Subcutaneous preadipocyte (primary cell): ENCODE measurements around the gene RTEL1.

DNA sequence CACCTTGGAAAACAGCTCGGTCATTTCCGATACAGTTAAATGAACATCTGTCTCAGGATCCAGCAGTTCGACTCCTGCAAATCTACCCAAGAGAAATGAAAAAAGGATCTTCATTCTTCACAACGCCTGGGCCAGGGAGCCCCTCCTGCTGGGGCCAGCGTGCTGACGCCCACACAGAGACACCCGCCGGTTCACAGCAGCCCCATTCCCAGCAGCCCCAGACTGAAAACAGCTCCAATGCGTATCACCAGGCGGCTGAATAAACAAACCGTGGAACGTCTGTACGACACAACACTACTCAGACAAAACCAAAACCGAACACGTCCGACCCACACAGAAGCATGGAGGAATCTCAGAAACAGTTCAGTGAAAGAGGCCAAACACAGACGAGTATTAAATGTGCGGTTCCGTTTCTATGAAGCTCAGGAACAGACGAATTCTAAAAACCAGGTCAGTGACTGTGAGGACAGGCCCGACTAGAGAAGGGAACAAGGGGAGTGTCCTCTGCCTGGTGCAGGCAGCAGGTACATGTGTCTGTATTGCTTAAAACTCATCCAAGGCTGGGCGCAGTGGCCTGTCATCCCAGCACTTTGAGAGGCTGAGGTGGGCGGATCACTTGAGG lies 9.0 kb upstream of the HELZ2 start:
- CAGE, long polyA plus RNA, result no peak

GRCh38 chr20:63588074-63588648 lies 14.1 kb upstream of the HELZ2 start:
- CAGE, long polyA plus RNA, result no peak

DNA sequence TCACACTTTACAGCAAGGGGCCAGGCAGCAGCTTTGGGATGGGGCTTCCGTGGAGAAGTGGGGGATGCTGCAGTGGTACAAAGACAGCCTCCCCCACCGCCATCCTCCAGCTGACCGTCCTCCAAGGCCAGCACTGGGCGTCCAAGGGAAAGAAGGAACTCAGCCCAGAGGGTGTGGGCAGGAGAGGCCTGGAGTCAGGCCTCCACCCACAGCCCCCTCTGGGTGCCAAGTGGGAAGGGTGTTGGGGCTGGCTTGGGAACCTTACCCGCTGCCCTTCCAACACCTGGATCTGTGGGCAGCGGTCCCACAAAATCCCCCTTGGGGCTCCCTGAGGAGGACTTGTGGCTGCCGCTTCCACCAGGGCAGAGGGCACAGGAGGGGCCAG lies 13.1 kb downstream of the STMN3 start:
- CAGE, long polyA plus RNA, result no peak

GRCh38 chr20:63658080-63659291 lies at the start of gene RTEL1:
Gene RTEL1, plus strand, starts transcription at chr20:63658312.
- CAGE, long polyA plus RNA, result no peak

GRCh38 chr20:63659292-63659677 lies 1.2 kb downstream of the RTEL1 start:
- CAGE, long polyA plus RNA, result no peak

- CAGE, long polyA plus RNA, result no peak
These were observed 1.7 kb downstream of the TNFRSF6B start for GRCh38 chr20:63697996-63698760.

- CAGE, long polyA plus RNA, result no peak
These were observed 8.1 kb upstream of the LIME1 start for GRCh38 chr20:63728284-63728907.

GRCh38 chr20:63807769-63808158 lies 23.3 kb downstream of the ZBTB46 start:
- CAGE, long polyA plus RNA, result no peak

DNA sequence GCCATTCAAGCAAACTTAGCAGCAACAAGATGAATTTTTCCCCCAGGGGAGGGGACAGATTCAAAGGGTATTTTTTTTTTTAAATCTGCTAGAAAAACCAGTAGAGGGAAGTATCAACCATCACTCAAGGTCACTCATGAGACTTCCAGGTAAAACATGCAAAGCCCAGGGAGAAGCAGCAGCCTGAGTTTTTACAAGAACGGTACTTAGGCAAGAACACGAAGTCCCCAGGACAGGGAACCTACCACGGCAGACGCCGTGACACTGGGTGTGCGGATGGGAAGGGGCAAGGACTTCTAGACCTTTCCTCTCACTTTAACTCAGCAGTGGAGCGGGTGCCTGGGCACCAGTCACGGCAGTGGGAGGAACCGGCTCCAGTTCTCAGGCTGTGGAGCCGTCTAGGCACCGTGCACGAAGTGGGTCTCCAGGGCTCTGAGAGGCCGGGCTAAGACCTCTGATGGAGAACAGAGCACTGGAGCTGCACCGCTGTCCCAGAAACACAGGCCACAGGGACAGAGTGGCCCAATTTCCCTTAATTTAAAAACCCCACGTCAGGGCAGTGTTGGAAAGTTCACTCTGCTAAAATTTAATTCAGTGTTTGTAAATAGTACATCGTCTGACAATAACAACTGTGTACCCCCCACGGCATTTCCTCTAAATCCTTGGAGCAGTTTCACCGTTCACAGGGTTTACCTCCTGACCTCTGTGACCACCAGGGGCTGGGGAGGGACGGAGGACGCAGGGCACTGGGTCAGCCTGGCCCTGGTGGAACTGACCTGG lies 2.4 kb downstream of the ZBTB46 start:
- CAGE, long polyA plus RNA, result no peak

DNA sequence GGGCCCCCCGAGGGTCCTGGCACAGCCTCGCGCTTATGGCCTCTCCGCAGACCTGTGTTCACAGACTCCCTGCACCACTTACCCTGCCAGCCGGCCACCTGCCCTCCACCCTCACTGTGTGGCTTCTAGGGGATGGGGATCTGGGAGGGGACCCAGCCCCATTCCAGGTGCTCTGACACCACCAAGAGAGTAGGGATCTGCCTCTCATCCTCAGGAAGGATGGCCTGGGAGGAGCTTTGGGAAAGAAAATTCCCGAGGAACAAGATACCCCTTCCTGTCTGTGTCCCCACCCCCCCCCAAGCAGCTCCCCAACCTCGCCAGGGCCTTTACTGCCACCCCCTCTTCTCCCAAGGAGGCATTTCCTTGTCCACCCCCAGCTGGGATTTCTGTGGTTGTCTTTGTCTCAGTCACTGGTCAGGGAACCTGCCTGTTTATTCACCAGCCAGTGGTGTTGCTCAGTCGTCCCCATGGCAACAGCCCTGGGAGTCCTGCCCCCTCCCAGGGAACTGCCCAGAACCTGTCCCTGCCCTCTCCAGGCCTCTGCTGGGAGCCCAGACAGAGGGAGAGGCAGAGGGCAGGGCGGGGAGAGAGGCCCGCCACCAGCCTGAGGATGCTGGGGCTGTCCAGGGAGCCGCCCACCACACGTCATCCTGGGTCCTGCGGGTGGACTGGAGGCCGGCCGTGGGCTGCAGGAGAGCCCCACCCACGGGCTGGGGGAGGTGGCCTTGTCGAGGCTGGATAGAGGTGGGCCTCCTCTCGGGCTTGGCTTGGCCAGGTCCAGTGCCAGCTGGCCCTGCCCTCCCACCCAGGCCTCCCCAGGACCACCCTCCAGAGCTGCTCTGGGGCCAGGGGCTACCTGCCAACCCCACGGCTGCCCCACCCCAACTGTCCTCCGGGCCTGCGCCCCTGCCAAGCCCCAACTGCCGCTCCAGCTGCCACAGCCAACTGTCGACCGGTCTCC lies 3.9 kb upstream of the ZBTB46 start:
- CAGE, long polyA plus RNA, result no peak

DNA sequence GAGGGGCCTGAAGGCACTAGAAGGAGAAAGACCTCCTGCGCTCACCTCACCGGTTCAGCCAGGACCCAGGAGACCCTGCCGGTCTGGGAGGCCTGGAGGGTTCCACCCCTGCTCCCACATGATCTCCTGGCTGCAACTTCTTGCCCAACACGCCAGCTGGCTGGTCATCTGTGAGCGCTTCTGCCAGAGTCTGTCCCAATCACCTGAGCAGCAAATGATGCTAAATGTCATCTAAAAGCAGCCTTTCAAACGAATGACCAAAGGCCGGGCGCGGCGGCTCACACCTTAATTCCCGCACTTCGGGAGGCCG lies 12.8 kb upstream of the ABHD16B start:
- CAGE, long polyA plus RNA, result no peak

DNA sequence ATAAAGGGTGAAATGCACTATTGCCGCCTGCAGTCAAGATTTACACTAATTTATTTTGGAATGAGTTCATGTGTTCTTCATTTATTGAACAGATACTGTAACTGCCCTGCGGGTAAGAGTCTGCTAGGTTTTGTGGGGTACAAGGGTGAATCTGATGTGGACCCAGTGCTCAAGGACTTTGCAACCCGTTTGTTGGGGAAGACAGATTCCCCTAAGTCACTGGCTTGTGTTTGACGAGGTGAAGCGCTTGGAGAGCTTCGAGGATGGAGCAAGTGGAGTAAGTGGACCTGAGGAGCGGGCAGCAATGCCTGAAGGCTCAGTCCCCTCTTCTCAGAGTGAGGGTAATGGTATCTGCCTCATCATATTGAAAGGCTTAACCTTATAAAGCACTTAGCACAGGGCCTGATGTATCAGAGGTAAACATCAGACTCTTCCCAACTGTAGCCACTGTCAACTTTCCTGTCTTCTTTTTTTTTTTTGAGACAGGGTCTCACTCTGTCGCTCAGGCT lies 2.4 kb upstream of the DNAJC5 start:
- CAGE, long polyA plus RNA, result no peak

- CAGE, long polyA plus RNA, result no peak
These were observed 3.0 kb downstream of the DNAJC5 start for GRCh38 chr20:63897807-63898466.

DNA sequence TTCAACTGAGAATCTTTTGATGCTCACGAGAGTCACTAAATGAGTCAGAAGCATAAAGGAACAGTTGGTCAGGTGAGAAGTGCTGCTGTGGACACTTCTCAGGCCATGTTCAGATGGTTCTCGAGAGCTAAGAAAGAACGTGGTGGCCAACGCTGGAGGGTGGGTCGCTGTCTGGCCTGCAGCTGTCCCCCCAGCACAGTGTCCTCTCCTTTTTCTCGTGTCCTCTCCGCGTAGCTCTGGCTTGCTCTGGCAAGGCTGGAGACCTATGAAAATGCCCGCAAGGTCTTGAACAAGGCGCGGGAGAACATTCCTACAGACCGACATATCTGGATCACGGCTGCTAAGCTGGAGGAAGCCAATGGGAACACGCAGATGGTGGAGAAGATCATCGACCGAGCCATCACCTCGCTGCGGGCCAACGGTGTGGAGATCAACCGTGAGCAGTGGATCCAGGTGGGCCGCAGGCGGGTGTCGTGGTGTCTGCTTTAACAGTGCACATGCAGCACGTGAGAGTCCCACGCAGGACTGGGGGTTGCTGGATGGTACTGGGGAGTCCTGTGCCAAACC lies 24.8 kb upstream of the C20orf204 start:
- CAGE, long polyA plus RNA, result no peak

DNA sequence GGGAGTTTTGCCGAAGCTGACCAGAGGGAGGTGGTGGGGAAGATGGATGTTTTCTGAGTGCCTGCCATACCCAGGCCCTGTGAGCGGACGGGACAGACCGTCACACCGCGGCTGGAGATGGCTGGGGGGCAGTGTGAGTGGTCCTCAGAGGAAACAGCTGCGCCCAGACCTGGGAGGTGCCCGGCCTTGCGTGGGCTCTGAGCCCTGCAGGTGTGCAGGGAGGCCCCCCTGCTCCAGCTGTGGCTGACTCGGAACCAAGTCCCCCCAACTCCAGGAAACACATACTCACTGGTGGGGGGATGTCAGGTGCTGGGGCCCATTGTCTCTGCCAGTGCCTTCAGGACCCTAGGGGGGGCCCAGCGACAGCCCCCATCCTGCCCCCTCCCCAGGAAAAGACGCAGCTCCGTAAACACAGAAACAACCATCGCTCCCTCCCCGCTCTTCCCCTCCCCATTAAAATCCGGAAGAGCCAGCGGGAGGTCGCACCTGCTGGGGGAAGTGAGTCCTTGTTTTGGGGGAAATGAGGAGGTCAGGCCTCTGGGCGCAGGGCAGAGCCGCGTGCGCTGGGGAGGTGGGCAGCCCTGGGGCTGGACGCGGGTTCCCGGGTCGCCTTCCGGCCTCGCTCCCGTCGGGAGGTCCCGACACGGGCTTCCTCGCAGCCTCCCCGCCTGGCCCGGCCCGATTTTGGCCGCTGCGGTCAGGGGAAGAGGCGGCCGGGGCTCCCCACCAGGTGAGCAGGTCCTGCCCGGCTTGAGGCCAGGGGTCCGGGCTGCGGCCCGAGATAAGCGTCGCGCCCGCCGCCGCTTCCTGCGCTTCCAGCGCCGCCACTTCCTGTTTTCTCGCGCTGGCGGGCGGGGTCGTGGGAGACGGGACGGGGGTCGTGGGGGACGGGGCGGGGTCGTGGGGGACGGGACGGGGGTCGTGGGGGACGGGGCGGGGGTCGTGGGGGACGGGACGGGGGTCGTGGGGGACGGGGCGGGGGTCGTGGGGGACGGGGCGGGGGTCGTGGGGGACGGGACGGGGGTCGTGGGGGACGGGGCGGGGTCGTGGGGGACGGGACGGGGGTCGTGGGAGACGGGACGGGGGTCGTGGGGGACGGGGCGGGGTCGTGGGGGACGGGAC lies 6.3 kb downstream of the C20orf204 start:
- CAGE, long polyA plus RNA, result no peak

DNA sequence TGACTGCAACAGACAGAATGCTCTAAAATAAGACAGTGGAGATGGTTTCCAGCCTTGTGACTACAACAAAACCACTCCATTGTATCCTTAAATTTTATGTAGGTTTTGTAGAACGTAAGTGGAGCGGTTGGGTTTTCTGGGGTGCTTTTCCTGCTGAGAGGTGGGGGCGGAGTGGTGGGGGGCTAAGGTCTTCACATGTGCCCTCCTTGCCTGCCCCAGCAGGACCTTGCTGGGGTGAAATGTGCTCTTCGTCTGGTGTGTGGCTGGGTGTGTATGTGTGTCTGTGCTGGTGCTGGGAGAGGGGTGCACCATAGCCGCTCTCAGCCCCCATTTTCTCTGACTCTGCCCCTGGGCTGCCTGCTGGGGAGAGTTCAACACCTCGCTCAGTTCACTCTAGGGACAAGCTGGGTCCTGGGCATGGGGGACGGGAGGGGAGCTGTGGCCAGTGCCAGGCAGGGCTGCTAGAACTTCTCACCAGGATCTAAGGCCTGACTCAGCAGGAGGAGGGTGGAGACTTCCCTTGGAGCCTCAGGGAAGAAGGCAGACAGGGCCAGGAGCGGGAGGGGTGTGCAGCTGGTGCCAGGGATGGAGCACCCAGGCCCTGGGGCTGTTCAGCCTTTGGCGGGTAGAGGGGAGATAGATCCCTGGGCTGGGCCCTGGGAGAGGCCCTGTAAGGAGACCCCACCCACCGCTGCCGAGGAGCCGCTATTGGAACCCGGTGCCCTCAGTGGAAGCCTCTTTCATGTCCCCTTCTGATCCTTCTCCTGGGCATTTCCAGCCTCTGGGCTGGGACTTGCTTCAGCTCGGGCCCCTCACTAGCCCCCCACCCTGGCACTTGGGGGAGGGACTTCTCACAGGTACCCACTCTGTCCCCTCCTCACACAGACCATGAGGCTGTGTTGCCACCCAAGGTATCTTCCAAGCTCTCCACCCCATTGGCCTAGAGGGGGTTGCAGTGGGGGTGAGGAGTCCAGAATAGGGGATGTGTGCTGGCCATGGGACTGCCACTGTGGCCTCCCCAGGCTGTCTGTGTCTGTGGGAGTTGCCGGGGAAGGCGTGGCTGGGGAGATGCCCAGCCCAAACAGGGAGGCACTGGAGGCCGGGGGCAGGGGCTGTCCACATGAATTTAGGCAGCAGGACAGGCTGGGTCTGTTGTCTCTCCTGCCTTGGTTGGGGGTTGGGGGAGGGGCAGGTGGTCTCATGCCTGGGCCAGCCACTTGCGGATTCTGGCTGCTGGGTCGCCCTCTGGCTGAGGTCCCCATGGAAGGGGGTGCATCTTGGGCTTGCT lies 4.6 kb downstream of the SOX18 start:
- CAGE, long polyA plus RNA, result no peak

GRCh38 chr20:64047259-64048442 lies 1.8 kb downstream of the SOX18 start:
- CAGE, long polyA plus RNA, result no peak

DNA sequence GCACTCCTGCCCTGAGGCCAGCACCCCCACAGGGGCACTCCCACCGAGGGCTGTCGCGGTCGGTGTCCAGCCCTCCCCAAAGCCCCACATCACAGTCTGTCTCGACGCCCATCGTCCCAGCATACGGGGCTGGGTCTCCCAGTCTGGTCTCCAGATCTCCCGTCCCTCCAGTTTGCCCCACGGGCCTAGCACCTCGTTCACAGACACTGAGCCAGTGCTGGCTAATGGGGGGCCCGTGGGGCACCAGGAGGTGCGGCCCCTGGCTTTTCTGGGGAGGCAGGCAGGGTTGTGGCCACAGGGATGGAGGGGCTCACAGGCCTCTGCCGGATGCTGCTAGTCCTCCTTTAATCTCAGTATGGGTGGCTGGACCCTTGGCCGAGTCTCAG lies 1.5 kb upstream of the SOX18 start:
- CAGE, long polyA plus RNA, result no peak

GRCh38 chr20:64070259-64070603 lies 7.2 kb downstream of the TCEA2 start:
- CAGE, long polyA plus RNA, result no peak

GRCh38 chr20:64164916-64165811 lies 912 bp downstream of the MYT1 start:
- CAGE, long polyA plus RNA, result no peak